ENCODE measurements around a stretch of chr6.

DNA sequence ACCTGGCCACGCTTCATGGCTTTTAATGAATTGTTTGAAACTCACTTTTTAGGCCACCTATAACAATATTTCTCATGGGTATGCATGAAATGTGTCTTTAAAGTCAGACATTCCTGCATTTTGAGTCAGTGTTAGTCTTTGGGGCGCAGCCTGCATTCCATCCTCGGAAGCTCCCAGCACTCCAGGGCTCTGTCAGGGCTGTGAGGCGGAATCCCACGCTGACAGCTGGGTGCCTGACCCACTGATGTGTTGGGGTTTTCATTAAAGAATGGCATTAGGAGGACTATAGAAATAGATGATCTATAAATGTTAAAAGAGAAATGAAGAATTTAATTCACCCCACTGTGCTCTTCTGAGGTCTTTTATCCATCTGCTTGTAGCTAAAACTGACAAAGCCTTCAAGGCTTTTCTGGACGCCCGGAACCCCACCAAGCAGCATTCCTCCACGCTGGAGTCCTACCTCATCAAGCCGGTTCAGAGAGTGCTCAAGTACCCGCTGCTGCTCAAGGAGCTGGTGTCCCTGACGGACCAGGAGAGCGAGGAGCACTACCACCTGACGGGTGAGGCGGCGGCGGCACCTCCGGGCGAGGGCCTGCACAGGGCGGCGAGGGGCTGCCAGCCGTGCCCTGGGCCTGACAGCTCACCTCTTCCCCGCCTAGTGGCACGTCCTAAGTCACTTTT is 16.1 kb upstream of the CLDN20 start:
- PRO-cap, result no peak

- PRO-cap, result no peak
Observed at GRCh38 chr6:155634119-155634463, 178.5 kb upstream of the NOX3 start.

GRCh38 chr6:155782250-155782578 is 326.6 kb upstream of the NOX3 start:
- PRO-cap, result no peak

GRCh38 chr6:156269698-156270294 is 507.4 kb upstream of the ARID1B start:
- PRO-cap, result no peak

DNA sequence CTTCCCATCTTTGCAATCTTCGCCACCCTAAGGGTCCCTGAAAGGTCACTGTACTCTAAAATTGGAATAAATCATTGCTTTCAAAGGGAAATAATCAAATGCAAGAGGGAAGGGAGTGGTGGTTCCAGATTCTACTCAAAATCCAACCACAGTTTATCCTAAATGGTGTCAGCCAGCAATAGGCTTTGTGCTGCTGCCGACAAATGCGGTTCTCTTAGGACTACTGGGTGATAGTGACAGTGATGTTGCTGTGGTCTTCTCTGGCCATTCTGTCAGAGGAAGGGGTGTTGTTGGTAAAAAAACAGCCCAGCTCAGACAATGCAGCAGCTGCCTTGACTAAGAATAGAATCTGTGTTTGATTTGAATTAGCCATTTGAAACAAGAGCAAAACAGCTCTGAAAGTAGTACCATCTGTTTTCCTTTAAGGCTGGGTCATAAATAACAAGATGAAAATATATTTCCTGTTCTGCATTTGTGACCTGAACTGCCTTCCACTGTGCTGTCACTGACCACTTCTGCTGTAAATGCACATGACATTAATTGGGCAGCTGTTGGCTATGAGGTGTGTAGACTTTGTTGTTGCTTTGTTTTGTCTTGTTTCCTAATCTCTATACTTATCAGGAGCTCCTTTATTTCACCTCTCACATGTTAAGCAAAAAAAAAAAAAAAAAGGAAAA is 497.9 kb upstream of the ARID1B start:
- PRO-cap, result no peak

DNA sequence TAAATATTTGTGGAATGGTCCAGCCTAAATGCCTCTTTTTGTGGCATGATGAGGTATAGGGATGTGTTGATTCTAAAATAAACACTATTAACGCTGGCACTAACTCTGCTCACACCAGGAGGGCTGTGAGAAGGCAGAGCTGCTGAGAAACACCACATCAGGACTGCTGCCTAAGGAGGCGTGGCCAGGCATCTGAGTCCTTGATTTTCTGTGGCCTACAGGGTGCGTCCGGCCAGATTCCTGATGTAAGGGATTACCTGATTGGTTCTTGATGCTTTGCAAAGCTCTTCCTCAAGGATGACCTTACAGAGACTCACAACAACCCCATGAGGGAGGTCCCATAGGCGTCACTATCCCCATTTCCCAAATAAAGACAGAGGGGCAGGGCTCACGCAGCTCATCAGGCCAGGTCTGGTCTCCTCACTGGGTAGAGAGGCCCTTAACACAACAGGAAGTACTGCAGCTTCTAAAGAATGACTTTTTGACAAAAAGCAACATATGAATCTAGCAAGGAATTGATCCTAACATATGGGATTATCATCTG is 219.6 kb upstream of the ARID1B start:
- PRO-cap, result bidirectional peak, plus-strand start at position 370 of the sequence, minus-strand start at position 165 of the sequence

DNA sequence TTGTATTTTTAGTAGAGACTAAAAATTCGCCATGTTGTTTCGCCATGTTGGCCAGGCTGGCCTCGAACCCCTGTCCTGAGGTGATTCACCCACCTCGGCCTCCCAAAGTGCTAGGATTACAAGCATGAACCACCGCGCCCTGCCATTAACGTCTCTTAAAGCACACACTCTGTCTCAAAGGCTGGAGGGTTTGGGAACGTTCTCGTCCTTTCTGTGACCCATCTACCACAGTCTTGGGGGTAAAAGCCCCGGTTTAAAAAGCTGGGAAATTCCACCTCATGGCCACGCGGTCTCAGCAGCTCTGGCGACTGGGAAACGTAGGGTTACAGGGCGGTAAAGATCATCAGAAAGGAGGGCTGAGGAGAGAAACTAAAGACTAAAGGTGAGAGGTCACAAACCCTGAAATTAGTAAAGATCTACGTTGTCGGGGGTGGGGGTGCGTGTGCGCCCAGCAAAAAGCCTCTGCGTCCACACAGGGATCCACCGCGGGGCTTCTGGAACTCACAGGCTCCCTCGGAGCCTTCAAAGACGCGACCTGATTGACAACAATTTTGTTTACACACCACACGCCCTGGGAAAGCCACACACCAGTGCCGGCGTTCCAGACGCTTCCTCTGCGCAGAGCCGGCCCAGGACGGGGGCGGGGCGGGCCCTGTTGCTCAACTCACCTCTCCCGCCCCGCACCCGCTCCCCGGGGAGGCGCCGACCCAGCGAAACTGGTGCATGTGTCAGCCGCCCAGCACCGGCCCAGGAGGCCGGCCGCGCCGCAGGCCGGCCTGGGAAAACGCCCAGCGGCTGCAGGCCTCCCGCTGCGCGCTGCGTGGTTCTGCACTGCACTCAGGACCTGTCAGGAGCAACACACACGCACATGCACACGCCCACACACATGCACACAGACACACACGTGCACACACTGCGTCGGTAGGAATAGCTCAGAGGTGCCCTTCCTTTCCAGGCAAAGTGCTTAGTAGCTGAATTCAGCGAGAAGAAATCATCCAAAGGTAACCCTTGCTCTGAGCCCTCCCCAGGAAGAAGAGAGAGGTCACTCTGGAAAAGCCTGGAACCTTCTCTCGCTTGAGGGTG is 57.4 kb upstream of the ARID1B start:
- PRO-cap, result bidirectional peak, plus-strand start at position 731 of the sequence, minus-strand start at position 496 of the sequence

DNA sequence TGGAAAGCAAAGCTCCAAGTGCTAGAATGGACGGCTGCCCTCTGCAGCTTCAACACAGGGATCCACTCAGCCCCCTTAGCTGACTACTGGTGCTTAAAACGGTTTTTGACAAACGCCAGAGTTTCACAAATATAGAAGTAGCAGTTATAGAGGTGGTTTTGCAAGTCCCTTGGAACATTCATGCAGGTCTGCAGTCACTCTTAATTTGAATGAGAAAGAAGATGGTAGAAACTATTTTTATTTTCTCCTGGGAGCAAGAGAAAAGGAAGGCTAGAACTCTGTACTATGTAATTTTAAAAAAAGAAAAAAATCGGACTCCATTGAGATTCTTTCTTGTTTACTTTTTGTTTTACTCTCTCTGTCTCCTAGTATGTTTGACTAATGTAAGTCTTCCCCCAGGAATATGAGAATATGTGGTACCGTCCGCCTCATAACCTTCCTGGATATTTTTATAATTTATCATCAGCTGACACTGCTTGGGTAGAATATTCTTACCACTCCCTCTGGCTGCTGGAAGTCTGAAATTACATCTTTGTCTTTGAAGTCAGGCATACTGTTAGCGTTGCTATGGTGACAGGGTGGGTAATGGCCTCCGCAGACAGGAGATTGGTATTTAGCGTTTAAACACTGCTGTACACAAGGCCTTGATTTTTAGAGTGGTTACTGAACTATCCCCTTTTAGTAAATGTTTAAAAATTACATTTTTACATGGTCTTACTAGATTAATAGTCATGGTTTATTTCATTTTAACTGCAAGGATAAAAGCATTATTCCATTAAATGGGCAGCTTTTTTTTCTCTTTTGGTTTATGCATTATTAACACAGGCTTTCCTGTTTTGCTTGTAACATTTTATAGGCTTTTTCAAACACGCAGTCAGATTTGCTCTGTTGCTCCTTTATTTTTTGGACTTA is 176.3 kb downstream of the ARID1B start:
- PRO-cap, result no peak

- PRO-cap, result no peak
Observed at GRCh38 chr6:156963437-156964406, 186.5 kb downstream of the ARID1B start.

DNA sequence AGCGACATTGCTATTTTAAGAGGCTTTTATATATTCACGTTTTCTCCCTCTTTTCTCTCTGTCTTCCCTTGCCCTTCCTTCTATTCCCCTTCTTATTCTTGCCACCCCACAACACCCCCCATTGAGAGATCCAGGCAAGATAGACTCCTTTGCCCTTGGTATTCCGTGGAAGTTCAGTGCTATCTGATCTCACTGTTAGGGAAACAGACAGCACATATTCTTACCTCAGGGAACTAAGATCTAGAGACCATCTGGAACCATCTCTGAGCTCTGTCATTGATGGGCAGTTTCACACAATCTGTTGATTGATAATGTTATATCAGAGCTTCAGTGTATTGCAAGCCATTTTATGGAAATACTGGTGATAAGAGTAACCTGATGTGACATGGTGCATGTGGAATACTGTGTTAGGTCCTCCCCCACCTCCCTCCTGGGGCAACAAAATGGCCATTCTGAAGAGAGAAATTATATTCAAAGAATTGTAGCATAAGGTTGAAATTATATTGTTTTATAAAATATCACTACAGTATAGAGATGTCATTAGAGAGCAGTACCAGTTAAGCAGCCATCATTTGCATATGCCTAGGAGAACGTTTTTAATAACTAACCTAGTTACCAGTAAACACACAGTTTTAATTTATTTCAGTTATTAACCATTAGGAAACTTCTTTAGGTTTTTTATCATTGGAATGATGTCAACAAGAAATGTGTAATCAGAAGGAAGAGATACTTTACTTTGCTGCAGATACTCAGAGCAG is 228.9 kb downstream of the ARID1B start:
- PRO-cap, result no peak

DNA sequence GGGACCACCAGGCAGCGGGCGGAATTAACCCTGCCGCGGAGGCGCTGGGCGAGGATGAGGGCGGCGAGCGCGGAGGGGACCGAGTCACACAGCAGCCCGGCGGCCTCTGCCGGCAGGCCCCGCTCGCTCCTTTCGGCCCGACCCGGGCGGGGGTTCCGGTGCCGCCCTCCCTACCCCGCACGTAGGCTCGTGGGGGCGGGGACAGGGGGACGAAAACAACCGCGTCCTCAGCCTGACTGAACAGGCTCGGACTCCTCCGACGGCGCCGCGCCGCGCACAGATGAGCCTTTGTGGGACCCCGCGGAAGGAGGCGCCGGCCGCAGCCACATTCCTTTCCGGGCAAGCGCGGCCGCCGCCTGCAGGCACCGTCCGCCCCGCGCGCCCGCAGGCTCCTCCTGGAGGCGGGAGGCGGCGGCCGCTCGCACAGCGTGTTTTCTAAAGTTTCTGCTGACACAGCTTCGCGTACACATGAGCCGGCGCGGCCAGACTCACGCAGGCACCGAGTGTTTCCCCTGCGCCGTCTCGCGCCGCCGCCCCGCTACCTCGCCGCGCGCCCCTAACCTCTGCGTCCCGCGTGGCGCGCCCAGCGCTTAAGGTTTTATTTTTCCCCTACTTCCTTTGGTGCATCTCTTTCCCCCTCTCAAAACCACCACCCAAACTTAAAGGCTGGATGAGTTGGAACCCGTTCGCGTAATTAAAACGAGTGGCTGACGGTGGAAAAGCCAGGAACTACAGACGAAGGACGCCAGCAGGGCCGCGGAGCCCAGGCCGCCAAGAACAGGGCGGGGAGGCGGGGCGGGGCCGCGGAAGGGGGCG is 244.4 kb downstream of the ARID1B start:
- PRO-cap, result bidirectional peak, plus-strand start at position 250 of the sequence, minus-strand start at position 108 of the sequence; bidirectional peak, plus-strand start outside the sequence, minus-strand start at position 779 of the sequence

DNA sequence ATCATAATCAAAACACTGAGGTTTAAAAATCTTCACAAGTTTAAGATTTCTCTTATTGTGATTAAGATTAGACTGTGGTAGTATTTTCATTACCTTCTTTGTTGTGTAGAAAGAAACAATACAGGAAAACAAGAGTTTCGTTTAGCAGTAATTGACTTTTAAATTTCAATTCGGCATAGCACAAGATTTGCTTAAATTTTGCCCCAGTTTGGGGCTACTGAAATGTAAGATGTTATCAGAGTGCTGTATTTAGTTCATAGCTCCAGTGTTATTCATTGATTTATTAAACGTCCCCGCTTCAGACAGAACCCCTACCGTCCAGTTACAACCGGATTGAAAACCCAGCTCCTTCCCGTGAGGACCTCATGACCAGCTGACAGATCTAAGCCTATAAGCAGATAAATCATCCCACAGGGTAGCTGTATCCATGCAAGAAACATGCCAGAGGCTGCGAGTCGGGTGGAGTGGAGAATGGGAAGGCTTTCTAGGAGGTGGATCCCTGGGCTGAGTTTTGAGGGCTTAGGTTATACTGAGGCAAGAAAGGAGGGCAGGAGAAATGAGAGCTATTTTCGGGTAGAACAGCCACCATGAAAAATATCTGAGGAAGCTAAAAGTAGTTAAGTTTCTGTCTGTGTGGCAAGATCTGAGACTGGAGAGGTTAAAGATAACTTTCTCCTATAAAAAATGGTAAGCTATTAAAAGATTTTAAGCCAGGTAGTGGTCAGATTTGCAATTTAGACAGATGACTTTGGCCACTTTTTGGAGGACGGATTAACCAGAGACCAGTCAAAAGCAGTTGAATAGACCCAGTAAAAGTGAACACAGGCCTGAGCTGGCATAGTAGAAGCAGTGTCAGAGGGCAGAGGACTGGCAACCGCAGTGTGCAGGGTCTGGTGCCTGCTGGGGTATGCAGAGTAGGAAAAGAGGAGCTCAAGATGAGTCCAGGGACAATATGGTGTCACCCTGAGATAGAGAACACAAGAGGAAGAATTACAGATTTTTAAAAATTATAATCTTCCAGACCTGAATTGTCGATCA is 260.1 kb downstream of the ARID1B start:
- PRO-cap, result no peak

- PRO-cap, result no peak
Observed at GRCh38 chr6:157097430-157097941, 225.8 kb downstream of the TMEM242 start.

GRCh38 chr6:157208071-157208790 is 115.1 kb downstream of the TMEM242 start:
- PRO-cap, result no peak

GRCh38 chr6:157302492-157303232 is 20.7 kb downstream of the TMEM242 start:
- PRO-cap, result no peak

DNA sequence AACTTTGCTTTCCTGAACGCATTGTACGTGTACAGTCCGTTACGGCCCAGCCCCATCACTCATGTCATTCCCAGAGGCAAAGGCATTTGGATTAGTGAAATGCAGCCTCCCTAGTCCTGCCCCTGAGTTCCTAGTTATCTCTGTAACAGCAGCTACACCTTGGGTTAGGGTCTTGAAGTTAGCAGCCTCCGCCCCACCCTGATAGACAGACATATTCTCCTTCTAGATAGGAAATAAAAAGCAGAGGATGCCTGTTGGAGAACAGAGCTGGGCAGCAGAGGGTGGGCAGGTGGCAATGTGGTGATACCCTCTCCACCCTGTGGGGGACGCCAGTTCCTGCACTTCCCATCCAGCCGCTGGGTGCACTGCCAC is 80.4 kb downstream of the ZDHHC14 start:
- PRO-cap, result no peak

DNA sequence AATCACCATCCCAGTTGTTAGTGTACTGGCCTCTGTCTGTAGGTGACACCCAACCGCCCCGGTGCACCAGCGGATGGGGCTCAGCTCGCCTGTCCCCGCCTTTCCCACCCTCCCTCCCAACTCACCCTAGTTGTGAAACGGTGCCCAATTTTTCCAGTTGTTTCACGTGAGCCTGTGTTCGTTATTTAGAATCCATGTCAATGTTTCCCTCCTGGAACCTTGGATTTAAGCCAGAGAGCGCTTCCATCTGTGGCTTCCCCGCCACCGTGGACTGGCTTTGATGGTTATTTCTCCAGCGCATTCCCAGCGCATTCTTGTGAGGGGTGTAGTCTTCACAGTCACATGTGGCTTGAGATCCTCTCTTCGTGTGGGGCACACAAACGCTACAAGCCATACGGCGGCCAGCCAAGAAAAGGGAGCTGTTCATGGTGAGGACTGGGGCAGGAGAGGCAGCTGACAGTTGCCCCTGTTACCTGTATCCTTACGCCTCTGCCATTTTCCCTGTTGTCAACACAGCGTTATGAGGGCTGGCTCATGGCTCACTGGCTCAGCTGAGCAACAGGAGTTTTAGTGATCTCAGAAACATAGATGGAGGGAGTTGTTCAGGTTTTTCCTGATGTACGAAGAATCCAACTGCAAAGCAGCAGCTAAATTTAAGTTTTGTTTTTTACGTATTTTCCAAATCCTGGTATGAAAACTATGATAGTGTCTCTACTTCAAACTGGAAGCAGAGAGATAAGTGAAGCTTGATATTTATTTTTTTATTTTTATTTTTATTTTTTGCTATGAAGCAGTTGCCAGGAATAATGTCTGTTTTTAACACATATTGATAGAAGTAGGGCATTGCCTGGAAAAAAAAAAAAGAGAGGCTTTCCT is 137.8 kb downstream of the ZDHHC14 start:
- PRO-cap, result no peak

GRCh38 chr6:157647336-157648137 is 175.5 kb upstream of the SNX9 start:
- PRO-cap, result no peak

GRCh38 chr6:157763223-157764096 is 59.6 kb upstream of the SNX9 start:
- PRO-cap, result no peak

GRCh38 chr6:157814775-157815412 is 8.2 kb upstream of the SNX9 start:
- PRO-cap, result no peak